Liver (tissue), 9 donors: ENCODE results near the genes CAPN5 and KCTD21.

DNA sequence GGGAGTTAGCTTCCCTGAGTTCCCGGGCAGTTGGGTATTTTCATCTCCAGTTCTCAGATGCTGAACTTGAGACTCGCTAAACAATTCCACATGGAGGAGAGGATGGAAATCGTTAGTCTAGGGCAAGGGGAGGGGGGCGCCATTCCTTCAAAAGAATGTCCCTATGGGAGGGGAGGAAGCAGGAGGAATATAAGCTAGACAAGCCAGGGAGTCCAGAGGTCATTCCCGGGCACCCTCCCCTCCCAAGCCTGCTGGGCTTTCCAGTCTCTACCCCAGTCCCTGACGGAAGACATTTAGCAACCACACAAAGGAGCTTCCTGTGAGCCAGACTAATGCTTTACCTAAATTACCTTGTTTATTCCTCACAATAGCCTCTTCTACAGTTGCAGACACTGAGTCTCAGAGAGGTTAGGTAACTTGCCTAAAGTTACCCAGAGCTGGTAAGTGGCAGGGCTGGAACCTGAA is 2.0 kb upstream of the TSKU start:
- PRO-cap, 5 experiments, result peak in 2 of 5 experiments; most common plus-strand start position 275 of the sequence (in 2)
- RAMPAGE, long total RNA, 2 experiments, result no peak in any of the 2 experiments
- RRBS, result no CpG with 5 or more reads among the region's 6 CpGs

DNA sequence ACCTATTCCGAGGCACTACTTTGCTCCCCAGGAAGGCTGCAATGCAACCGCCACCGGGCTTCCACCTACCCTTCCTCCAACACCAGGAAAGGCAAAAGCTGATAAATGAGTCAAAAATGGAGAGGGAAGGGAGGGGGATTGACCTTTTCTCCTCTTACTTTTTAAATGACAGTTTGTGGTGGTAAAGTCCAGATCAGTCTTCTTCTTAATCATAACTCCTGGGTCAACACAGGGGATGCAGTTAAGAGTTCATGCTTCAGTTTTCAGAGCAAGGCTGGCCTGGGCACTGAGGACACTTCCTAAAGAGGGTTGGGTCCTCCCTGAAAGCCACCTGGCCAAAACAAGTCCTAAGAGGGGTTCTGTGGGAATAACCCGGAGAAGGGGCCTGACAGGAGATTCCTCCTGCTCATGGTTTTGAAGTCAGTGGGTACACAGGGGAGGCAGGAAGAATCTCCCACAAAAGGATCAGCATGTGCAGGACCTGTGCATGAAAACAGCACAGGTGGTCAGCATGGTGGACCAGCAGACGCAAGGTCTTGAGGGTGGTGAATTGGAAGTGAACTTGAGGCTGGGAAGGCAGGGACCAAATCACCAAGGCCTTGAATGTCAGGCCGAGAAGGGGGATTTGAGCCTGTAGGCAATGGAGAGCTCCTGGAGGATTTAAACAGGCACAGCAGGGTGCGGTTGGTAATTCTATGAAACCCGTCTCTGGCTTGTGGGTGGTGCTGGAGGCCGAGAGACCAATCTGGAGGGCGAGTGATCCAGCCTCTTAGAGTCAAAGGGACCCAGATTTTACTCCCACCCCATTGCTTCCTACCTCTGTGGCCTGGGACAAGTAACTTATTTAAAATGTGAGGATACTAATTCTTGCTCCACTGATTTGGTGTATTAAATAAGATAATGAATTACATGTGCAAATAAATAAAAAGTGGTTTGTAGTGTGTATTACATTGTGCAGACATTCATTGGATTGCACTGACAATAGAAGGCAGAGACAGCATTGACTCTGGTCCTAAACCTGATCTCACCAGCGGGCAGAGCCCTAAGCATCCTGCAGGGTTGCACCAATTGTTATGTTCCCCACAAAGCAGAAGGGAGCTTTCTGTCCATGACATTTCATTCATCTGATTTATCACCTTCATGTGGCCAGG is 2.3 kb downstream of the TSKU start:
- PRO-cap, 5 experiments, result peak in 1 of 5 experiments; most common plus-strand start position 266 of the sequence (in 1); most common minus-strand start position 76 of the sequence (in 1)
- RAMPAGE, long total RNA, 2 experiments, result no peak in any of the 2 experiments
- RRBS, result no CpG with 5 or more reads among the region's 11 CpGs

GRCh38 chr11:76863070-76863549 is 2.4 kb downstream of the ACER3 start:
- PRO-cap, 5 experiments, result no peak in any of the 5 experiments
- RAMPAGE, long total RNA, 2 experiments, result no peak in any of the 2 experiments
- RRBS, result no CpG with 5 or more reads among the region's 2 CpGs

DNA sequence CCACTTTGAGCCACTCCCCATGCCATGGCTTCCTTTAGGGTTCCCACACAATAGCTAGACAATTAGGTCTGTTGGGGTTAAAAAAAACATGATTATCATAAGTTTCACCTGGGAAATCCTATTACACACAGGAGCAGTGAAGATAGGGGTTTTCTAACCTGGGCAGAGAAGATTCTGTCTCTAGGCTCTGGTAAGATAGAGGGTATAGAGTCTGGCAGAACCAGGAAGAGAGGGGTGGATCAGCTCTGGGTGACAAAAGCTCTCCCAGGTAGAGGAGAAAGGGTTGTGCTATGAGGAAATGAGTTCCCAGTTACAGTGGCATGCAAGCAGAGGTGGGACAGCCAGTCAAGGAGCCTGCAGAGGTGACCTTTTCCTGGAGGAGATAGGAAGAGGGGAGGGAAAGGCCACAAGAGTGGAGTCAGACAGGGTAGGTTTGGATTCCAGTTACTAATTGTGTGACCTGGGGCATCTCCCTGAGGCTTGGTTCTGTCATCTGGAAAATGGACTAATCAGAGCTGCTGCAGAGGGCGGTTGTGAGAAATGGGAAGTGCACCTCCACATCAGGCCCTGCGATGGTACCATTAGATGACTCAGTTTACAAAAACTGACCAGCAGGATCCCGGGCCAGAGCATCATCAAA is 3.4 kb upstream of the CAPN5 start:
- PRO-cap, 5 experiments, result no peak in any of the 5 experiments
- RAMPAGE, long total RNA, 2 experiments, result no peak in any of the 2 experiments
- RRBS, result no CpG with 5 or more reads among the region's 3 CpGs

DNA sequence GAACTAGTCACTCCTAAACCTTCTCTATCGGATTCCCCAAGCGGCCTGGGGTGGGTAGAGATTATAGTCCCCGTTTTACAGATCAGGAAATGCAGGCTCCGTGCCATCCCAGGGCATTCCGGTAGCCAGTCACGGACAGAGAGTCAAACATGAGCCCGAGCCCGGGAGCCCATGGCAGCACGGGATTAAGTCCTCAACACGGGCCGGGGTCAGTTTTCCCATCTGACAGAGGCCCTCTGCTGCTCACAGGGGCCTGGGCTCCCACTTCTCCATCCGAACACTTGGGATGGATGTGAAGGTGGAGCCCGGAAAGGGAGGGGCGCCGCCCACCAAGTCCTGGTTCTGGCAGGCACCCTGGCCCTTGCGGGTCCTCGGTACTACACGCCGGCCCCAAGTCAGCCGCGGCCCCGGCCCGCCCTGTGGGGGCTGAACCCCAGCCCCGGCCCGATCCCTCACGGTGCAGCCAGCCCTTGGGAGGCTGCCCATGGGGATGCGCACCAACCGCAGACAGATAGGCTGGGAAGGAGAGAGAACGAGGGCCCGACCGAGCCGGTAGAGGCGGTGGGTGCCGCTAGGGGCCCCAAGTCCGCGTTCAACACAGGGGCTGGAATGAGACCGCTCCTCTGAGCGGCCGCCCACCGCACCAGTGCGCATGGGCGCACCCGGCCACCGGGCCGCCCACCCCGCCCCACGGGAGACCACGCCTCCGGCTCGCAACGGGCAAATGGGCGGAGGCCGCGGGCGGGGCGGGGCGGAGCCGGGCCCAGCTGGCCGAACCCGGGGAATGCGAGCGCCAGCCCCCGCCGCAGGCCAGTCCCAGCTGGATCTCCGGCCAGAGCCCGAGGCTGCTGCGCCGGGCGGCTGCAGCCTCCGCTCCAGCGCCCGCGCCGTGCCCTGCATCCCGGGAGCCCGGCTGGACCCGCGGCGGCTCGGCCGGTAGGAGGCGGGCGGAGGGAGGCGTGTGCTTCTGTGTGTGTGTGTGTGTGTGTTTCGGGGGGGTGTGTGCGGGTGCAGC is at the start of gene CAPN5:
Gene CAPN5 (plus strand): TSS at position 813 of the 1,015 bp plus-strand sequence.
- PRO-cap, 5 experiments, result peak in 5 of 5 experiments; most common plus-strand start position 813 of the sequence (in 5); most common minus-strand start position 597 of the sequence (in 3)
- RAMPAGE, long total RNA, 2 experiments, result start-site peak on the plus strand in 1 of 2 experiments, centred at position 819 of the sequence, 29 reads per replicate
- RRBS, result 1% methylated on average over 55 of the region's 86 CpGs

DNA sequence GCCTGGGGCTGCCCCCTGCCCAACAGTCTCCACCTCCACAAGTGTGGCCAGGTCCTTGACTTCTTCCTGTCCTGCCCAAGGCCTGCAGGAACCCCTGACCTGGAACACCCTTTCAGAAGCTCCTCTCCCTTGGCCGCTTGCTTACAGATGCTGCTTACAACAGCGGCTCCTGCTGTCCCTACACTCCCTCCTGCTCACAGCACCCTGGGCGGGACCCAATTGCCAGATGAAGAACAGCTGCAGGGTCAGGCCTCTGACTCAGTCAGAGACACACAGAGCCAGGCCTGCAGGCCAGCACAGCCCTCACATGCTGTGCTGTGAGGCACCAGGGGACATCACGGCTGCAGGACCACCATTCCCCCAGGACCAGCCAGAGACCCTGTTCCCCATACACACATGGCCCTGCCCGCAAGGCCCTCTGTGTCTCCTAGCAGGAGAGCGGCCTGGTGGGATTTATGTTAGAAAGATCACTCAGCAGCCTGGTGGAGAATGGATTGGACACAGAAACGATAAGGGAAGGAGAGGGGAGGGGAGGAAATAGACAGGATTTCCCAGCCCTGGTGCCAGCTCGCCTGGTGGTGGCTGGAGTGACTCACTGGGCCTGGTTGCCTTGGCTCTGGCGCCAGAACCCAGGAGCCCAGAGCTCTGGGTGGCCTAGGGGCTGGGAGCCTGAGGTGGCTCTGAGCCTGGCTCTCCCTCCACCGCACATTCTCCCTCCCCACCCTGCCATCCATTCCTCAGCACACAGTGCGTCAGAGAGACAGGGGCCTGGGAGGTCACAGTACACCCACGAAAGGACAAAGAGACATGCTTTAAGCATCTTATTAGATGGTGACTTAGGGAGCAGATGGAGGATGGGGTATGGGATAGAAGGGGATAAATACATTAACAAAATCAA is 6.7 kb downstream of the CAPN5 start:
- PRO-cap, 5 experiments, result no peak in any of the 5 experiments
- RAMPAGE, long total RNA, 2 experiments, result no peak in any of the 2 experiments
- RRBS, result no CpG with 5 or more reads among the region's 12 CpGs

GRCh38 chr11:77154280-77154864 is 26.3 kb downstream of the MYO7A start:
- PRO-cap, 5 experiments, result no peak in any of the 5 experiments
- RAMPAGE, long total RNA, 2 experiments, result no peak in any of the 2 experiments
- RRBS, result no CpG with 5 or more reads among the region's 7 CpGs

GRCh38 chr11:77199333-77199929 is 71.4 kb downstream of the MYO7A start:
- PRO-cap, 5 experiments, result no peak in any of the 5 experiments
- RAMPAGE, long total RNA, 2 experiments, result no peak in any of the 2 experiments
- RRBS, result no CpG with 5 or more reads among the region's 15 CpGs

GRCh38 chr11:77411201-77411644 is 62.7 kb downstream of the PAK1 start:
- PRO-cap, 5 experiments, result no peak in any of the 5 experiments
- RAMPAGE, long total RNA, 2 experiments, result no peak in any of the 2 experiments
- RRBS, result no CpG with 5 or more reads among the region's 5 CpGs

DNA sequence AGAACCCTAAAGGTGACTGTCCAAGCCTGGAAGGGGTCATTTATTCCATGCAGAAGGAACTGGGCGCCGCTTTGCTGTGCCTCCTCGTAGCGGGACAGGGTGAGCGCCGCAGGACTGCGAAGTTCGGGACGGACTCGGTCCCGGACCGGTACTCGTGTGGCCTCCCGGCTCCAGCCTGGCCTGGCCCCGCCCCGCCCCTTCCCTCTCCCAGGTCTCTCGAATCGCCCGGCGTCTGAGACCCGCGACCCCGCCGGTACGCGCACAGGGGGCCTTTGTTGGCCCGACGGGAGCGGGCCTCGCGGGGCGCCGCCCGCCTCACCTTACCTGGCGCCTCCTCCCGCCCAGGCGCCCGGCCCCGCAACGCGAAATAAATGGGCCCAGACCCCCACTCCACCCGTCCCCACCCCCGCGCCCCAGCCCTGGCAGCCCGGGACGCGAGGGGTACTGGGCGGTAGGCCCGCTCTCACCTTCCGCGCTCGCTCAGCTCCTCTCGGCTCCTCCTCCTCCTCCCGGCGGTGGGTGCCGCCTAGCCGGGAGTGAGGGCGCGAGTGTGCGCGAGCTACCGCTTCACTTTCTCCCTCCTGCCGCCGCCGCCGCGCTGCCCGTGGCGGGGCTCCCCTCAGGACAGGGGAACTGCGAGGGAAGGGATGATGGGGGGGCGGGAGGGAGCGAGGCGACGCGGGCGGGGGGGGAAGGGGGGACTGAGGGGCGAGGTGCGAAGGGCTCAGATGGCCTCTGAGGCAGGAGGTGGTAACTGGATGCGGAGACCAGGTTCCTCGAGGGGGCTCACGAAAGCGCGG is 609 bp downstream of the PAK1 start:
- PRO-cap, 5 experiments, result peak in 4 of 5 experiments; most common plus-strand start position 39 of the sequence (in 3); most common minus-strand start position 478 of the sequence (in 1)
- RAMPAGE, long total RNA, 2 experiments, result start-site peak on the minus strand in 1 of 2 experiments, centred at position 506 of the sequence, 223 reads per replicate
- RRBS, result 1% methylated on average over 29 of the region's 83 CpGs

DNA sequence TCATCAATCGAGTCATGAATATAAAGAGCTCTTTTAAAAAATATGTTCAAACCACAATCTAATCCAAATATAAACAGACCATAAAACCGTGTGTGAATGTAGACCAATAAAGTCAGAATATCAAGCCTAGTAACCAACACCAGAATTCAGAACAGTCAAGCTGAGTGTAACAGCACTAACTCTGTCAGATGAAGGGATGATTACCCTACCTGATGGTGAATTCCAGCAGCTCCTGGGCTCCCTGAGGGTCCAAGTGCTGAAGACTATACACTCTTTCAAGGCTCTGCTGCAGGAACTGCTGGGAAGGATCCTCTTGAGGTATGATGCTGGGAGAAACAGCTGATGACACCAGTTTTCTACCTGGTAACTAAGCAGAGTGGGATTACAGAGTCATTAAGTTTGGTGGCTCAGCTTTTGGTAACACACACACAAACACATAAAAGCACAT is 75.8 kb downstream of the INTS4 start:
- PRO-cap, 5 experiments, result no peak in any of the 5 experiments
- RAMPAGE, long total RNA, 2 experiments, result no peak in any of the 2 experiments
- RRBS, result no CpG with 5 or more reads among the region's 2 CpGs

- PRO-cap, 5 experiments, result no peak in any of the 5 experiments
- RAMPAGE, long total RNA, 2 experiments, result no peak in any of the 2 experiments
- RRBS, result no CpG with 5 or more reads among the region's 19 CpGs
Measured at GRCh38 chr11:77993839-77994512, 492 bp downstream of the INTS4 start.

DNA sequence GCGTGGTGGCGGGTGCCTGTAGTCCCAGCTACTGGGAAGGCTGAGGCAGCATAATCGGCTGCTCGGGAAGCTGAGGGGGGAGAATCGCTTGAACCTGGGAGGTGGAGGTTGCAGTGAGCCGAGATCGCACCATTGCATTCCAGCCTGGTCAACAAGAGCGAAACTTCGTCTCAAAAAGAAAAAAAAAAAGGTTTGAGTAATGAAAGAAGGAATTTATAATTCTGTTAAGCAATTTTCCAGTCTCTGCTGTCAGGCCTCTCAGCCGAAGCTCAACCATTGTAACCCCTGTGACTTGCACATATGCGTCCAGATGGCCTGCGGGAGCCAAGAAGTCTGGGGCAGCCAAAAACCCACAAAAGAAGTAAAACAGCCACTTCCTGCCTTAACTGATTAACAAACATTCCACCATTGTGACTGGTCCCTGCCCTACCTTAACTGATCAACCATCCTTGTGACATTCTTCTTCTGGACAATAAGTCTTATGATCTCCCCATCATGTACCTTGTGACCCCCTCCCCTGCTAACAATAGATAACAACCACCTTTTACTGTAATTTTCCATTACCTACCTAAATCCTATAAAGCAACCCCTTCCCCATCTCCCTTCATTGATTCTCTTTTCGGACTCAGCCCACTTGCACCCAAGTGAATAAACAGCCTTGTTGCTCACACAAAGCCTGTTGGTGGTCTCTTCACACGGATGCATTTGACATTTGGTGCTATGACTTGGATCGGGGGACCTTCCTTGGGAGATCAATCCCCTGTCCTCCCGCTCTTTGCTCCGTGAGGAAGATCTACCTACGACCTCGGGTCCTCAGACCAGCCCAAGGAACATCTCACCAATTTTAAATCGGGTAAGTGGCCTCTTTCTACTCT is 1.2 kb upstream of the NDUFC2 start:
- PRO-cap, 5 experiments, result no peak in any of the 5 experiments
- RAMPAGE, long total RNA, 2 experiments, result no peak in any of the 2 experiments
- RRBS, result no CpG with 5 or more reads among the region's 20 CpGs

- PRO-cap, 5 experiments, result peak in 5 of 5 experiments; most common plus-strand start chr11:78188339 (in 5); most common minus-strand start chr11:78188164 (in 5)
- RAMPAGE, long total RNA, 2 experiments, result no peak in any of the 2 experiments
- RRBS, result no CpG with 5 or more reads among the region's 31 CpGs
Measured at GRCh38 chr11:78187808-78188455, 494 bp downstream of the KCTD21 start.

DNA sequence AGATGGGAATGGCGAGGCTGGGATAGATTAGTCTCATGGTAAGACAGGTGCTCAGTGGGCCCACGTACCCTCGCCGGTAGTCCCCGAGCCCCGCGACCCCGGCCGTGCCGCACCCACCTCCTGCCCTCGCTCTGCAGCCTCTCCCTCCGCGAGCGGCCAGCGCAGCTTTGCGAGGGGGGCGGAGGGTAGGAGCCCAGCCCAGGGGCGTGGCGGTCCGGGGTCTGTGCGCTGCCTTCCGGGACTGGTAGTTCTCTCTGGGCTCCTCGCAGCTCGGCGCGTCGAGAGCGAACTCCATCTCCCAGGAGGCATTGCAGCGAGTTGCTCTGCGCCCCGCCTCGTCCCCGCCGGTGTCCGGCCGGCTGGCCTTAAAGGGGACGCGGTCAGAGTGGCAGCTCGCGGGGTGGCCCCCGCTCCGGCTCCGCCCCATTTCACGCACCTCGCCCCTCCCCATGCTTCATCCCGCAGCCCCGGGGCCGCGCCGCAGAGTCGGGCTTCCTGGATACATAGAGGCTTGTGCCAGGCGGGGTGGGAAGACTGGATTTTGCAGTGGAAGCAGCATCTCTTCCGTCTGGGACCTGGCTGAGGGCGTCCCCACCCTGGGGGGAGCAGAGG is at the start of gene KCTD21:
Gene KCTD21 (minus strand): TSS at position 171 of the 612 bp plus-strand sequence.
- PRO-cap, 5 experiments, result peak in 5 of 5 experiments; most common plus-strand start position 368 of the sequence (in 5); most common minus-strand start position 133 of the sequence (in 5)
- RAMPAGE, long total RNA, 2 experiments, result start-site peak on the minus strand in 1 of 2 experiments, centred at position 145 of the sequence, 121 reads per replicate
- RRBS, result 2% methylated on average over 27 of the region's 54 CpGs

GRCh38 chr11:78230428-78230870 is 41.7 kb downstream of the USP35 start:
- PRO-cap, 5 experiments, result no peak in any of the 5 experiments
- RAMPAGE, long total RNA, 2 experiments, result no peak in any of the 2 experiments
- RRBS, result no CpG with 5 or more reads among the region's 2 CpGs

DNA sequence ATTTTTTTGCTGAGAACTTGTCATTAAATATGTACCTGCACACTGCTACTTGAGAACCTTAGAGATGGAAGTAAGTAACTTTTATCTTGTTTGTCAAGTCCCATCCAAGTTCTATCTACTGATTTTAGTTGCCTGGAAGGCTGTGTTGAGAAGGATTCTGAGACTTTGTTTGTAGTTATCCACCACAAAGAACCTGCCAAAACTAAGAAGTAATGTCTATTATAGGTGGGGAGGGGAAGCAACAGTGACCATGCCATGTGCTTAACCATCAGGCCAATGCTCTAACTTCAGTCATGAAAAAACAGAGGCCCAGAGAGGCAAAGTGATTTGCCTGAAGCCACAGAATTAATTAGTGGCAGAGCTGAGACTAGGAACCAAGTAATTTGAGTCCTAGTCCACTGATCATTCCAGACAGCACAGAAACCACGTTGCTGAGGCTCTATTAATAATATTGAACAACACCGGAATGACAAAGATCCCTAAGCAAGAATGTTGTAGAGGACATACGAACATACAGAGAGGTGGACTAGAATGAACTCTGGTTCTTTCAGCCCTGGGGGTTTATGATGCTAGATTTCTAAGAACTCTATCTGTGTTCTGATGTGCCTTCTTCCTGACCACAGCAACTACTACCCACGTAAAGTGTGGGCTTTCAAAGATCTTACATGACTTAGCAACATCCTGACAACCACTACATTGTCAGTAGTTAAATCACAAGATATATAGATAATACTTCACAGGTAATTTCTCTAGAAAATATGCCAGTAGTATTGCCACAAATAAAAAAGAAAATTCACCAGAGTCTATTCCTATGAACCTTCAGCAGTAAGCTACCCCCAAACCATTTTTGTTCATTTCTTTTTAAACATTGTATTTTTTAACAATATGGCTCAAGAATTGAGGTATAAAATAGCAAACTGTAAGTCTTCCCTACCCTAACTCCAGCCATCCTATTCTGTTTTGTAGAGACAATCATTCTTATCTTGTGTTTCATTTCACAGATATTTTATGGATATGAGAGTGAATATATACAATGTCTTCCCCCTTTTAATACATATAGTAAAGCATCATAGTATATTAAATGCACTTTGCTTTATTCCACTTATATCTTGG is 92.2 kb downstream of the GAB2 start:
- PRO-cap, 5 experiments, result no peak in any of the 5 experiments
- RAMPAGE, long total RNA, 2 experiments, result no peak in any of the 2 experiments
- RRBS, result no CpG with 5 or more reads among the region's 4 CpGs

- PRO-cap, 5 experiments, result no peak in any of the 5 experiments
- RAMPAGE, long total RNA, 2 experiments, result no peak in any of the 2 experiments
- RRBS, result no CpG with 5 or more reads among the region's 8 CpGs
Measured at GRCh38 chr11:78355119-78355731, 62.4 kb downstream of the GAB2 start.

GRCh38 chr11:78378929-78379405 is 38.7 kb downstream of the GAB2 start:
- PRO-cap, 5 experiments, result no peak in any of the 5 experiments
- RAMPAGE, long total RNA, 2 experiments, result no peak in any of the 2 experiments
- RRBS, result no CpG with 5 or more reads among the region's 2 CpGs

GRCh38 chr11:78400007-78400600 is 17.5 kb downstream of the GAB2 start:
- PRO-cap, 5 experiments, result no peak in any of the 5 experiments
- RAMPAGE, long total RNA, 2 experiments, result no peak in any of the 2 experiments
- RRBS, result no CpG with 5 or more reads among the region's 1 CpG